Esophagus squamous epithelium (tissue), 4 donors: ENCODE results near the gene GALNT16.

GRCh38 chr14:69055960-69056404 is 76.9 kb upstream of the ACTN1 start:
- PRO-cap, result no peak
- RAMPAGE, long total RNA, 4 experiments, result no peak in any of the 4 experiments

DNA sequence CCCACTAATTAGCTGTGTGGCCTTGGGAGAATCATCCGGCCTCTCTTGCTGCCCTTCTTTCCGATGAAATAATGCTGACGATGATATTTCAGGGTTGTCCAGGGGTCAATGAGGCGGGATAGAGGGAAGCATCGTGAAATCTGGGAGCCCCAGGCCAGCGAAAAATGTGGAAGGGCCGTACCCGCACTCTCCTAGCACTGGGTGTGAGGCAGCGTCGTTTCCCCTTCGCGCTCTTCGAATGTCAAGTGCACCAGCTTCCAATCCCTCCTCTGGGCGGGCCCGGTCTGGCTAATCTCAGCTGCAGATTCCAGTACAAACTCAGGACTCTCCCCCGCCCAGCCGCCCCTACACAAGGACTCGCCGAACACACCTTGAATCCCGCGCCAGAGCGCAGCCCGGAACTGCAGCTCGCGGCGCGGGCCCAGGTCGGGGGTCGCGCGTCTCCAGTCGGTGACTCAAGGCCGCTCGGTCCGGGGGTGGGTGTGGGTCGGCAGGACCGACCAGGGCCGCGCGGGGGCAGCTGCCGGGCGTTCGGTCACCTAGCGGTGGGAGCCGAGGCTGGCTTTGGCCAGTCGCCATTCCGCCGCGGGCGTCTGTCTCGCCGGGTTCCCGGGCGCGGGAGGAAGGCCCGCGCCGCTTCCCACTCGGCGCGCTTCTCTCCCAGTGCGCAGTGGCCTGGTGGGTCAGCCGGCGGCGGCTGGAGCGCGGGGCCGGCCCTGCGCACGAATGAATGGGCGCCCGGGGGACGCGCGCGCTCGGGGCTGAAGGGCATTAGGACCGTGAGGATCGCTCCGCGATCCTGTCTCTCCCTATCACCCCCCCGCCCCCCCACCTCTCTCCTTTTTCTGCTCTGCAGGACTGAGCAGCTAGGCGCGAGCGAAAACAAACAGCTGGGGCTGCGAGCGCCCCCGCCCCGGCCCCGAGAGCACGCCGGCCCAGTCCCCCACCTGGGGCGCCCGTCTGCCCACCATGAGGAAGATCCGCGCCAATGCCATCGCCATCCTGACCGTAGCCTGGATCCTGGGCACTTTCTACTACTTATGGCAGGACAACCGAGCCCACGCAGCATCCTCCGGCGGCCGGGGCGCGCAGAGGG is at the start of gene GALNT16:
TSS of gene GALNT16 (plus strand) at position 837 of the 1,096 bp plus-strand sequence.
- PRO-cap, result no peak
- RAMPAGE, long total RNA, 4 experiments, result start-site peak on the plus strand in 1 of 4 experiments, centred at position 851 of the sequence, 10 reads per replicate

DNA sequence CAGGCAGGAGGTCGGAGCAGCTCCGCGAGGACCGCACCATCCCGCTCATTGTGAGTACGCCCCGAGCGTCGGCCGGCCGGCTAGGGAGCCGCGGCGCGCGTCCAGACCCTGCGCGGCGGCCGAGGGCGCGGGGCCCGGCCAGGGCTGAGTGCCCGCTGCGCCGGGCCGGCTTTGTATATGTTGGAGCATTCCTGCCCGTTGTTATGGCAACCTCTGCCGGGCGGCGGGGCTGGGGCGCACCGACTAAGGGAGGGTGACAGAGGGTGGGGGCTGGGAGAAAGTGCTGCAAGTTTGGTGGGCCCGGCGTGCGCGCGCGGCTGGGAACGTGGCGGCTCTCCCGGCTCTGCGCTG is 435 bp downstream of the GALNT16 start:
- PRO-cap, result no peak
- RAMPAGE, long total RNA, 4 experiments, result no peak in any of the 4 experiments

GRCh38 chr14:69587260-69587875 is 12.7 kb upstream of the CCDC177 start:
- PRO-cap, result no peak
- RAMPAGE, long total RNA, 4 experiments, result no peak in any of the 4 experiments

- PRO-cap, result bidirectional peak, plus-strand start at chr14:69611596, minus-strand start at chr14:69611452
- RAMPAGE, long total RNA, 4 experiments, result no peak in any of the 4 experiments
These were observed 213 bp upstream of the SUSD6 start for GRCh38 chr14:69611266-69611500.

DNA sequence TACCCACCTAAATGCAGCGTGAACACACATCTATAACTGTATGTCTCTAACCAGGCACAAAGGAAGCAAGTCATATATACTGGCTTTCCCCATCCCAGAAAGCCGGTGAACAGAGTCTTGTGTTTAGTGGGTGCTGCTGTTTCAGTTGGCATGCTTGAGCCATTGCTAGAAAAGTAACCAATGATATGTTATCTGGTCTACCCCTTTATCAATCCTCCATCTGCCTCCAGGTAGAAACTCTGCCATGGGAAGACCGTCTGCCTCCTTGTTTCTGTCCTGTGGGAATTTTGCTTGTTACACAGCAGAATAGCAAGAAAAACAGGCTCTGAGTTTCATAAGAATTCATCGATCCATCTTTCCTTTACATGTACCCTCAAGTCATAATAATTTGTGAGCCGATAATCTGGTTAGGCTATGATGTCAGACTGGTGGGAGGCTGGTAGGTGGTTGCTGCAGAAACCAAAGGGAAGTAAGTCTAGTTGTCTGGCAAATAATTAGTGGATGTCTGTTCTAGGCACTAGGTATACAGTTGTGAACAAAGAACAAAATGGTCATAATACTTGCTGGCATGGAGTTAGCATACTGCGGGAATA is 8.6 kb downstream of the SUSD6 start:
- PRO-cap, result no peak
- RAMPAGE, long total RNA, 4 experiments, result no peak in any of the 4 experiments

DNA sequence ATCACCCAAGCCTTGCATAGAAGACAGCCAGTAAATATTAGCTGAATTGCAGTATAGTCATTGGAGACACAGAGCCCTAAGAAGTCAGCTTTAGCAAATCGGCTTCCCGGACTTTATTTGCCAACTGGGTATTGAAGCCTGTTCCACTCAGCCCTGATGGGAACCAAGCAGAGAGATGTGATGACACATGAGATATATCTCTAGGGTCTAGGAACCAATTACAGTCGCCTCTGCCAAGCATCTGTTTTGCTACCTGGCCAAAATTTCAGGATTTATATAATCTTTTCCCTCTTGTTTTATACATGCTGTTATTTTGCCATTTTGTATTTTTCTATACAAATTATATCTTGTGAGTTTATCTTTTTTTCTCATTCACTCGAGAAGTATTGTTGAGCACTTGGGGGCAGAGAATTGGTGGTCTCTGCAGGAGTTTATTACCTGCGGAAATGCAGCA is 37.9 kb downstream of the SUSD6 start:
- PRO-cap, result no peak
- RAMPAGE, long total RNA, 4 experiments, result no peak in any of the 4 experiments

GRCh38 chr14:69650848-69651638 is 39.6 kb downstream of the SUSD6 start:
- PRO-cap, result no peak
- RAMPAGE, long total RNA, 4 experiments, result no peak in any of the 4 experiments

DNA sequence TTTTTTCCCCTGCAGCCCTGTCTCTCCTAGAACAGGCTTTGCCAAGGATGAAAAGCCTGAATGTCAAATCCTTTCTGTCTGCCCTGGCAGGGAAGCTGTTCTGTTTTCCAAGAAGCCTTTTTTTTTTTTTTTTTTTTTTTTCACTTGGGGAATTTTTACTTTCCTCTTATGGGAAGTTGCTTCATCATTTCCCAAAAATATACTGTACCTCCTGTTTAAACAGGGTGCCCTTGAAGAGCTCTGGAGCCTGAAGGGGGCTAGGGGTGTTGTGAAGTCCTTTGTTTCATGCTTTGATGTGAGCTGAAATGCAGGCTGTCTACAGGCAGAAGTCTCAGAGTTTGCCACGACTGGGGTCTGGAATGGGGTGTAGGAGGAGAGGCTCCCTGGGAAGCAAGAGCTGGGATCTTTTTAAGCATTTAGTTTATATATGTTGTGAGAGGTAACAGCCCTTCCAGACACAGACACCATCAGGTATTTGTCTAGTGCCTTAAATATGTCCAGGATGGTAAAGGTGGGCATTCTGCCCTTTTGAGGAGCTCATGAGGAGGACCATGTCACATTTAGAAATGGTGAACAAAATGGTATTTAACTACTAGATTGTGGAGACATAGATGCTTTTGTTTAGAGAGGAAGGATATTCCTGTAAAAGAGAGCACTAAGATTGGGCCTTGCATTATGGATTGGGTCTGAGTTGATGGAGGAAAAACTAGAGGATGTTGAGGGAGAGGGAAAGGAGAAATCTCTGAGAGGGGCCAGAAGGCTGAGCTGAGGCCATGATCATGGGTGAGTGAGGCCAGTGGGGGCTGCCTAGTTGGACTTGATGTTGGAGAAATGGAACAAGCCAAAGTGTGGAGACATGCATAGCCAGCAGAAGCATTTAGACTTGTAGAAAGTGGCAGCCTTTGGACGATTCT is 71.7 kb downstream of the SUSD6 start:
- PRO-cap, result no peak
- RAMPAGE, long total RNA, 4 experiments, result no peak in any of the 4 experiments

- PRO-cap, result bidirectional peak, plus-strand start at chr14:69695037, minus-strand start at chr14:69694986
- RAMPAGE, long total RNA, 4 experiments, result no peak in any of the 4 experiments
These were observed 72.1 kb upstream of the SRSF5 start for GRCh38 chr14:69694816-69695352.

DNA sequence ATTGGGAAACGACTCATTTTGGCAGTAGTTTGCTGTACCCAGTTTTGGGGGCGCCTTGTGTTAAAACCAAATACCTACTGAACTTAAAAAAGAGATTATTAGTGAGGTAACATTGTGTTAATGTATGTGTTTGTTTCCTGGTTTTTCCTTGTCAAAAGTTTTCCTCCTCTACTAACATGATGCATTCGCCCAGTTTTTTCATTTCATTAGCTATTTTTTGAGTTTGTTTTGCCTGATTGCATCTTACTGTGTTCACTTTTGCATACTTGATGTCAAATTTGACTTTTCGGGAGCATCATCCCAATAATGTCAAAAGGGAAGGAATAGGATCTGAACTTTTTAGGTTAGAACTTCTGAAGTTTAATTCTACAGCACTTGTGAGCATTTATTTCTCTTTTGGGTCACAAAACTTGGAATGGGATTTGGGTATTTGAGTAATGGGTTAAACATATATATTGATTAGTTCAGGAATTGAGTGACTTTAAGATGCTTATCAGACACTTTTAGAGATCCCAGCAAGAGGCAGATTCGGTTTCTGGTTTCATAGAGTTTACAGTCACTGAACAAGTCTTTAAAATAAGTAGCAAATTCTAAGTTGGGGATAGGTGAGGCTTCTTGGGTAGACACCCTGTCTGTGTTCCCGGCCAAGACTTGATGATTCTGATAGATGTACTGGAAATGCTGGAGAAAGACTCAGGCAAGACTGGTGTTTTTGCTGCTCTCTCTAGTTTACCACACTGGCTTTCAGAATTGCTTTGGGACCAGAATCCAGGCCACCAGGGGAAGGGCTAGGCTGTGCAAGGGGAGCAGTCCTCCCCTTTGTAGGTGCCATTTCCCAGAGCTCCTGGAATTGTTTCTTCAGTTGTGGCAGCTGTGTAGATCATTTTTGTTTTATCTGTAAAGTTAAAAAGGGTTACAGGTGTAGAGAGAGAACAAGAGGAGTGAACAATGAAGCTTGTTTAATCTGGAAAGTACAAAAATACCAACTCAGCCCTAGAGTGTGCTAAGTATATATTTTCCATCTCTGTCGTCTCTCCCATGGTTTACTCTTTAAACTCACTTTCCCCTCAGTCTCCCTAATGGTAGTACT is 8.9 kb downstream of the SRSF5 start:
- PRO-cap, result no peak
- RAMPAGE, long total RNA, 4 experiments, result no peak in any of the 4 experiments

DNA sequence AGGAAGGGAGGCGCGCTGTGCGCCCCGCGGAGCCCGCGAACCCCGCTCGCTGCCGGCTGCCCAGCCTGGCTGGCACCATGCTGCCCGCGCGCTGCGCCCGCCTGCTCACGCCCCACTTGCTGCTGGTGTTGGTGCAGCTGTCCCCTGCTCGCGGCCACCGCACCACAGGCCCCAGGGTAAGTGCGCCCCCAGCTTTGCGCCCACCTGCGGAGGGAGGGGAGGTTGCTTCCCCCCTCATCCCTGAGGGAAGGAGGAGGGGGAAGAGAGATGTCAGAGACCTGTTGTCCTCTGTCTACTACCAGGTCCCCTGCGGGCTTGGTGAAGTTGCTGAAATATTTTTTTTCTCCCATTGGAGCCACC is 366 bp downstream of the SMOC1 start:
- PRO-cap, result no peak
- RAMPAGE, long total RNA, 4 experiments, result no peak in any of the 4 experiments

DNA sequence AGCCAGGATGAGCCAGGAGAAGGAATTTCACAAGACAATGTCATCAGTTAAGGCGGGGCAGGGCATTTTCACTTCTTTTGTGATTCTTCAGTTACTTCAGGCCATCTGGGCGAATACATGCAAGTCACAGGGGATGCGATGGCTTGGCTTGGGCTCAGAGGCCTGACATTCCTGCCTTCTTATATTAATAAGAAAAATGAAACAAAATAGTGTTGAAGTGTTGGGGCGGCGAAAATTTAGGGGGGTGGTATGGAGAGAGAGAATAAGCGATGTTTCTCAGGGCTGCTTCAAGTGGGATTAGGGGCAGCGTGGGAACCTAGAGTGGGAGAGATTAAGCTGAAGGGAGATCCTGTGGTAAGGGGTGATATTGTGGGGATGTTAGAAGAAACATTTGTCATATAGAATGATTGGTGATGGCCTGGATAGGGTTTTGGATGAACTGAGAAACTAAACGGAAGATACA is 65.7 kb downstream of the COX16 start:
- PRO-cap, result no peak
- RAMPAGE, long total RNA, 4 experiments, result no peak in any of the 4 experiments

DNA sequence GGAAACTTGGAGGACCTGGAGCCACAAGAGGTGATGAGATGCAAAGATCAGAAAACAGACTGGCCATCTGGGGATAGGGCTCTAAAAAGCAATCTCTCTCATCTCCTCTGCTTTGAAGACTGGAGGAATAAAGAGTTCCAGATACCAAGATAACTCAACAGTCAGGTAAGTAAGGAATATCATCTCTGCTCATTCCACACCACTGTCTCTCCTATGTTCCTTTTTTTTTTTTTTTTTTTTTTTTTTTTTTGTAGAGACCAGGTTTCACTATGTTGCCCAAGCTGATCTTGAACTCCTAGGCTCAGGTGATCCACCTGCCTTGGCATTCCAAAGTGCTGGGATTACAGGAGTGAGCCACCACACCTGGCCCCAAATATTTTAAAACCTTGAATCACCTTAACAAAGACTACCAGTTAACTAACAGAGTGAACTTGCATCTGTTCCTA is 8.2 kb downstream of the MED6 start:
- PRO-cap, result no peak
- RAMPAGE, long total RNA, 4 experiments, result no peak in any of the 4 experiments

GRCh38 chr14:70655121-70655947 is 13.6 kb downstream of the TTC9 start:
- PRO-cap, result bidirectional peak, plus-strand start at chr14:70655731, minus-strand start at chr14:70655663
- RAMPAGE, long total RNA, 4 experiments, result no peak in any of the 4 experiments

DNA sequence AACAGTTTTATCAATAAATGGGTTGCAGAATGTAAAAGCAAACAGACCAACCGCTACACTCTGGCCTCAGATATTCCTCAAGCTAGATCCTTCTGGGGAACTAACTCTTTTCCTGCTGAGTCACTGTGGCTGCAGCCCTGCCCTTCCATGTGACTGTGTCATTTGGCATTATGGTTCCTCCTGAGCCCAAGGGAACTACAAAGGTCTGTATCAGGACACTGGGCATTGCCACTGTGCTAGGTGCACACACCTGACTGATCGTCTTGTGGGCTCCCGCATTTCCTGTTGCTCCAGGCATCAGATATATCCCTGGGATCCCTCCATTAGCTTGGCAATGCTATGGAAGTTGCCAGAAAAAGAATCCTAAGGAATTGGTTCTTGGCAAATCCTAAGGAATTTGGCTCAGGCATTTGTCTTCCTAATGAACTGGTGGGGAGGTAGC is 56.7 kb downstream of the TTC9 start:
- PRO-cap, result bidirectional peak, plus-strand start at position 171 of the sequence, minus-strand start at position 72 of the sequence
- RAMPAGE, long total RNA, 4 experiments, result start-site peak on the plus strand in 3 of 4 experiments, centred at positions 222 to 231 of the sequence, 45 to 101 reads per replicate

DNA sequence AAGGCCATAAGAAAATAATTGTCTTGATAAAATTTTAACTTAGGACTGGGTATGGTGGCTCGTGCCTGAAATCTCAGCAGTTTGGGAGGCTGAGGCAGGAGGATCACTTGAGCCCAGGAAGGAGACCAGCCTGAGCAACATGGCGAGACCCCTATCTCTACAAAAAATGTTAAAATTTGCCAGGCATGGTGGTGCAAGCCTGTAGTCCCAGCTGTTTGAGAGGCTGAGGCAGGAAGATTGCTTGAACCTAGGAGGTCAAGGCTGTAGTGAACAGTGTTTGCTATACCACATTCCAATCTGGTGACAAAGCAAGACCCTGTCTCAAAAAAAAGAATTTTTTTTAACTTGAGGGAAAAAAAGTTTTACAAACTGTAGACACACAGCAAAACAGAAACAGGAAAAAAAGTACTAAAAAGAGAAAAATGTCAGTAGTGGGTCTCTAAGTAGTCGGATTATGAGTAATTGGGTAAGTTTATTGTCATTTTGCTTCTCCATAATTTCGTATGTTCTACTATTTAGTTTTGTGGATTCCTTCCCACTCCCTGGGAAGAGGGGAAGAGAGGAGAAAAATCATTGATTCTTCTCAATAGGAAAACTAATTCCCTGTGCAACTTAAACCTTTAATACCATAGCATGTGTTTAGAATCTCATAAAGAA is 2.4 kb upstream of the MAP3K9 start:
- PRO-cap, result no peak
- RAMPAGE, long total RNA, 4 experiments, result no peak in any of the 4 experiments

- PRO-cap, result bidirectional peak, plus-strand start at chr14:70822213, minus-strand start at chr14:70822114
- RAMPAGE, long total RNA, 4 experiments, result no peak in any of the 4 experiments
These were observed 12.5 kb upstream of the MAP3K9 start for GRCh38 chr14:70821538-70822468.

- PRO-cap, result unidirectional peak, minus-strand start at chr14:70886510
- RAMPAGE, long total RNA, 4 experiments, result no peak in any of the 4 experiments
These were observed 21.0 kb upstream of the PCNX1 start for GRCh38 chr14:70886228-70886673.

GRCh38 chr14:71343232-71343764 is 23.0 kb downstream of the SIPA1L1 start:
- PRO-cap, result no peak
- RAMPAGE, long total RNA, 4 experiments, result start-site peak on the plus strand in 1 of 4 experiments, at chr14:71343444-71343716 at its widest, 7 reads per replicate